Sciatic nerve (tissue), 1 donor: ENCODE measurements around a stretch of chr14.

- PRO-cap, result no peak
These were observed 44.6 kb downstream of the ALKBH1 start for GRCh38 chr14:77663157-77663774.

DNA sequence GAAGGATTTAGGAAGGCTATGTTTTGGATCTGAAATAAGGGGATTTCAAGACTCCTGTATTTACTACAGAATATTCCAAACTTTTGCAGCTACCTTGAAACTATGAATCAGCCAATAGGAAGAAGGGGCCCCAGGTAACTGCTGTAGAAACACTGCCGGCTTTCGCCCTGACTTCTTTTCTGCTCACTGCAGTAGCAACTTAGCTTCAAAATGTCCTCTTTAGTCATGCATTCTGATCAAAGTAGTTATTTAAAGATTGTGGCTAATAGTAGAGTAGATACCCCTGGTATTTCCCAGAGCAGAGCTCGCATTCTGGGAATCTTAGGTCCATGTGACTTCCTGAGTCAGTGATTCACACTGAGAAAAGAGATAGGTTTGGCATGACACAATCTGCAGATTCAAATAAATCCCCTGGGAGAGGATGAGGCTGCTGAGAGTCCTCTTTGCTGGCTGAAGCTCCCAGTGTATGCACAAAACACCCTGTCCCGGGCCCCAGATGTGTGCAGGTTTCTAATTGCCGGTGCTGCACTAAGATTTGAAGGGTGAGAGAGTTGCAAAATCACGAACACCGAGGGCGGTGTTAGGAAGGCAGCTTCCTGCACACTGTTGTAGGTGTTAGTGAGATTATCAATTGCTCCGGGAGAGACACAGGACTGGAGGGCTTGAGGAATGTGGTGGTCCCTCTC lies 233.1 kb downstream of the NRXN3 start:
- PRO-cap, result no peak

- PRO-cap, result no peak
These were observed 349.6 kb downstream of the DIO2 start for GRCh38 chr14:79861340-79862544.

- PRO-cap, result no peak
These were observed 148.9 kb downstream of the CEP128 start for GRCh38 chr14:80792534-80793161.

DNA sequence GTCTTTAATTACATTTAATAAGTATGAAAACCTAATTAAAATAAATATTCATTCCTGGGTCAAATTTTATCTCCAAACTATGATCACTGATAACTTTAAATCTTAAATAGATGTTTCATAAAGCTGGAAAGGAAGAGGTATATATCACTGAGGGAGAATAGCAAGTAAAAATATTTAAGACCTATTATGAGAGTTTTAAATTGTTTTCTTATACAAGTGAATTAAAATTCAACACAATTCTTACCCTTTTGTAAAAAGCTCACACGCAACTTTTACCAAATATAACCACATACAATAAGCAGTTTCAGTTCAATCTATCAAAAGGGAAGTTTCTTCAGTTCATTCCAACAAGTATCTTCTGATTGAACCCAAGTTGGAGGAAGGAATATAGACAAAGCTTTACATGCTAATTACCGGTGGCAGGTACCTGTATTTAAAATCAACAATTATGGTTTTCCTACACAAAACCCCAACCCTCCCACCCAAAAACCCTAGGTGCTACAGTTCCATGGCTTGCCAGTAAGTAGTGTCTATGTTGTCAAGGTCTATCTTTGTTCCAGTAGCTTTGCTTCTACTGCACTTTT lies 41.1 kb downstream of the GTF2A1 start:
- PRO-cap, result no peak

- PRO-cap, result bidirectional peak, plus-strand start at chr14:81219303, minus-strand start at chr14:81219363; bidirectional peak, plus-strand start at chr14:81219478, minus-strand start at chr14:81219445
These were observed 1.6 kb downstream of the GTF2A1 start for GRCh38 chr14:81219085-81219728.

DNA sequence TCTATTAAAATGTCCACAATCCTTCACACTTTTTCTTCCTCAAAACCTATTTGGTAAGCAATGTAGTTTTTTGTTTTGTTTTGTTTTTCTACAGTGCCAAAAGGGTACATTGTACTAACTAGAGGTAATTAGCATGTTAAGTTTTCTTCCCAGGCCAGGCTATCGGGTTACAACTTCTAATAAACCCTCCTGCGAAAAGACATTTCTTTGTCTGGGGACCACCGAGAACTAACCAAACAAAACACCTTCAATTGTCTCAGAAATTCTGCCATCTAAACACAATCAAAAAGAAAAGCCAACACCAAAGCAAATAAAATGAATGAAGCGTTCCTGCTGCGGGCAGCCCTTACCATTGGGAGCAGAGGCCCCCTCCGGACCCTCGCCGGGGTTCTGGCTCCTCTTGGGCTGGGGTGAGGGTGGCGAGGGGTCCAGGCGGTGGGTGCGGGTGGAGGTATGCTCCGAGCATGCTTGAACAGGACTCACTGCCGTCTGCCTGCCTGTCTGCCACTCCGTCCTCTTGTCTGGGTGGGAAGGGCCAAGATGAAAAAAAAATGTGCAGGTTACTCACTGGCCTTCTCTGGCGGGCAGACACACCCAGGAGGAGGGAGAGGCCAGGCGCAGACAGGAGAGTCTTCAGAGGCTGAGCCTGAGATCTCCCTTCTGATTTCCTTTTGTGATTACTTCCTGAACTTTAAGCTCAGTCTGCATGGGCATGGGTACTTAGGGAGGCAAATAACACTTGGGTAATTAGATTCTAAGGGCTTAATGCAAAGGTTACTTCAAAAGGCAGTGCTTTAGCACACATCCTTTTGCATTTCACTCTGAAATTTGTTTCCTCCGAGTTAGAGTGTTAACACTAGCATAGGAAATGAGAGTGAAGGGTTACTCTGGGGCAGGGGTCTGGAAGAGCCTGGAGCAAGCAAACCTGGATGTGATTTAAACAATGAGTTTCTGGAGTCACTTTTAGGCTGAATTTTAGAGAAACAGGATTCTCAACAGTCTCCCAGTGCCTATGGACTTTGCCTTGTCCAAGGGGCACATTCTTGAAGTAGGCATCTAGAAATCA lies 76.1 kb downstream of the STON2 start:
- PRO-cap, result bidirectional peak, plus-strand start at position 587 of the sequence, minus-strand start at position 519 of the sequence

DNA sequence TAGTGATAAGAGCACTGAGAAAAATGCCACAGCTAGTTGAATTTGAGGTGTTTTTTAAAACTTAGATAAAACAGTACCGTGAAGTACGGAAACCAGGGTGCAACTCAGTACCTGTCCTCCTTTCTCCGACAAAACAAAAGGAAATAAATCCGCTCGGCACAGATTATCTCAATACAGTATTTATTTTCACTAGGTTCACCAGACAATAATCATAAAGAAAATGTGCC lies 648 bp upstream of the SEL1L start:
- PRO-cap, result no peak

DNA sequence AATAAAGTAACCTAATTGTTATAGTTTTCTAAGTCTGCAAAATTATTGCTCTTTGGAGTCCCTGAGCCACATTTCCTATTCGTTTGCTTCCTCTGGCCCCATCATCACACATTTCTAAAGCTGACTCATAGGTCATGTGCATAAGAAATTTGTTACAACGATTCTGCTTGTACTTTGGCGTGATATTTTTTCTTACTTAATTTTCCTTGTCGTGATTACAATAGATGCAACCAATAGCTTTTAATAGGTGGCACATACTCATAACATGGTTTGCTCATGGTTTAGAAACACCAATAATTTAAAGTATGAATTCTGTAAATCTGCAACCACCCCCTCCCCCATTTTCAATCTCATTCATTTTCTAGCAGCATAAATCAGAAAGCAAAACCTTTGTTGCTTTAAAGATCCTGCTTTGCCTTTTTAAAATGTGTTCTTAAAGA lies 1.8 kb upstream of the FLRT2 start:
- PRO-cap, result no peak

GRCh38 chr14:85530789-85531758 lies 1.1 kb downstream of the FLRT2 start:
- PRO-cap, result no peak

- PRO-cap, result bidirectional peak, plus-strand start at chr14:85600270, minus-strand start at chr14:85599977
These were observed 70.1 kb downstream of the FLRT2 start for GRCh38 chr14:85599797-85600599.

DNA sequence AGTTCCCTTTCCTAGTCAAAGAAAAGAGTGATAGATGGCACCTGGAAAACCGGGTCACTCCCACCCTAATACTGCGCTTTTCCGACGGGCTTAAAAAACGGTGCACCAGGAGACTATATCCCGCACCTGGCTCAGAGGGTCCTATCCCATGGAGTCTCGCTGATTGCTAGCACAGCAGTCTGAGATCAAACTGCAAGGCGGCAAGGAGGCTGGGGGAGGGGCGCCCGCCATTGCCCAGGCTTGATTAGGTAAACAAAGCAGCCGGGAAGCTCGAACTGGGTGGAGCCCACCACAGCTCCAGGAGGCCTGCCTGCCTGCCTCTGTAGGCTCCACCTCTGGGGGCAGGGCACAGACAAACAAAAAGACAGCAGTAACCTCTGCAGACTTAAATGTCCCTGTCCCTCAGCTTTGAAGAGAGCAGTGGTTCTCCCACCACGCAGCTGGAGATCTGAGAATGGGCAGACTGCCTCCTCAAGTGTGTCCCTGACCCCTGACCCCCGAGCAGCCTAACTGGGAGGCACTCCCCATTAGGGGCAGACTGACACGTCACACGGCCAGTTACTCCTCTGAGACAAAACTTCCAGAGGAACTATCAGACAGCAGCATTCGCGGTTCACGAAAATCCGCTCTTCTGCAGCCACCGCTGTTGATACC lies 782.6 kb downstream of the FLRT2 start:
- PRO-cap, result no peak

GRCh38 chr14:88269679-88270337 lies 53.3 kb downstream of the KCNK10 start:
- PRO-cap, result no peak

- PRO-cap, result no peak
These were observed 187.6 kb downstream of the TTC8 start for GRCh38 chr14:89011689-89012768.

- PRO-cap, result no peak
These were observed 258.7 kb downstream of the FOXN3 start for GRCh38 chr14:89158051-89159043.

- PRO-cap, result no peak
These were observed 256.9 kb downstream of the FOXN3 start for GRCh38 chr14:89159750-89160882.

- PRO-cap, result no peak
These were observed 167.7 kb downstream of the FOXN3 start for GRCh38 chr14:89249227-89249851.

DNA sequence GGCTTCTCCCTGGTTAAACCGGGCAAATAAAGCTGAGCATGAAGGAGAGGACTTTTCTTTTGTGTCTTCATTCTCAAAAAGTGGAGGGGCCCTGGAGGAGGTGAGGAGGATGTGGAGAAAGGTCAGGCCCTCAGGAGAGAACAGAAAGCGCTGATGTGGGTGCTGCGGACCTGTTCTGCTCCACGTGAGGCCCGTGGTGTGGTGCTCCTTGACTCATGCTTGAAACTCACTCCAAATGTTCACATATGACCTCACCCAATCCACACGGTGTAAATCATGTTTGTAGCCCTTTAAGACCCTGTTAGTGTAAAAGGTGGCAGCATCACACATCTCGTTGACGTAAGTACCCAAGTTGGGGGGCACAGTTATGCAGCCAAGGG lies 126.2 kb downstream of the FOXN3 start:
- PRO-cap, result no peak

GRCh38 chr14:89351361-89352029 lies 65.5 kb downstream of the FOXN3 start:
- PRO-cap, result no peak

- PRO-cap, result no peak
These were observed 64.9 kb downstream of the FOXN3 start for GRCh38 chr14:89352030-89352575.